B cell (primary cell): Measurements from ENCODE around the genes DIRAS2 and SYK.

DNA sequence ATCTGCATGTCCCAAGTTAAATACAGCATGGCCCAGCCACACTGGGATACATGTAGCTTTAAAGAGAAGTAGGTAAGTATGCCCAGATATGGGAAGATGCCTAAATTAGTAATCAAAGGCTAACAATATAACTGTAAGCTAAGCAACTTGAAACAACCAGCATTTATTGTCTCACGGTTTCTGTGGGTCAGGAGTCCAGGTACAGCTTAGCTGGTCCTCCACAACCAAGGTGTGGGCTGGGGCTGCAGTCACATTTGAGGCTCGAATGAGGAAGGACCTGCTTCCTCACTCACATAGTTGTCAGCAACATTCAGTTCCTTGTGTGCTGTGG, 29.0 kb upstream of the SEMA4D start:
- PRO-cap = no peak
- CAGE, long polyA plus RNA = no peak

- PRO-cap = no peak
- CAGE, long polyA plus RNA = no peak
Measured at GRCh38 chr9:89664787-89665393, 60.1 kb downstream of the GADD45G start.

GRCh38 chr9:89676191-89676585, 71.4 kb downstream of the GADD45G start:
- PRO-cap = no peak
- CAGE, long polyA plus RNA = no peak

DNA sequence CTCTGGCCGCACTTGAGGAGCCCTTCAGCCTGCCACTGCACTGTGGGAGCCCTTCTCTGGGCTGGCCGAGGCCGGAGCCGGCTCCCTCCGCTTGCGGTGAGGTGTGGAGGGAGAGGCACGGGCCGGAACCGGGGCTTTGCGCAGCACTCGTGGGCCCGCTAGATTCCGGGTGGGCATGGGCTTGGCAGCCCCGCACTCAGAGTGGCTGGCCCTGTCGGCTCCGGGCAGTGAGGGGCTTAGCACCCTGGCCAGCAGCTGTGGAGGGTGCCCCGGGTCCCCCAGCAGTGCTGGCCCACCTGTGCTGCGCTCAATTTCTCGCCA, 76.1 kb downstream of the GADD45G start:
- PRO-cap = no peak
- CAGE, long polyA plus RNA = no peak

DNA sequence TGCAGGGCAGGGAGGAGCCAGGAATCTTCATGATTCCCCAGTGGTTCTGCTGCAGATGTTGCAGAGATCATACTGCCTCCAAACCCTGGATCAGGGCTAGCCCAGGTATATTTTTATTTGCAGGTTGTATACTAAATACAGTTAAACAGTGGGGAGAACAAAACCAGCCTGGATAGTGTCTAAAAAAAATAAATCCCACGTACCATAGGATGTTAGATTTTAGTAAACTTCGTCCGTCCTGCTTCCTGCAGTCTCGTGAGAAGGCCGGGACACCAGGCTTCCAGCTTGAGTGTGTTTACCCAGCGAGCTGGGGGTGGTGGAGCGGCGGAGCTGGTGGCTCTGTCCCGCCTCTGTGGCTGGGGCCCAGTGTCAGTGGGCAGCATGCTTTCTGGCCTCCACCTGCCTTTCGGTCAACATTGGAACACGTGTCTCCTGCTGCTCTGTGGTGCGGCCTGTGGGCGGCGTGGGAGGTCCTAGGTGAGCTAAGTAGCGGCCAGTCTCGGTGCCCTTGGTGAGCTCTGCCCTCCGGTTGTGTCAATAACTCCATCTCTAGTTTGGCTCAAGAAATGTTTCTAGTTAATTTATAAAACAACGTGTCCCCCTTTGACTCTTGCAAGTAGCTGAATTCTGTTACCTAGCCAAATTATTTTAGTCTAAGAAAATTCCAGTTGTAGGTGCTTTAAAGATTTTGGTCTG, 125.8 kb downstream of the GADD45G start:
- PRO-cap = no peak
- CAGE, long polyA plus RNA = no peak

DNA sequence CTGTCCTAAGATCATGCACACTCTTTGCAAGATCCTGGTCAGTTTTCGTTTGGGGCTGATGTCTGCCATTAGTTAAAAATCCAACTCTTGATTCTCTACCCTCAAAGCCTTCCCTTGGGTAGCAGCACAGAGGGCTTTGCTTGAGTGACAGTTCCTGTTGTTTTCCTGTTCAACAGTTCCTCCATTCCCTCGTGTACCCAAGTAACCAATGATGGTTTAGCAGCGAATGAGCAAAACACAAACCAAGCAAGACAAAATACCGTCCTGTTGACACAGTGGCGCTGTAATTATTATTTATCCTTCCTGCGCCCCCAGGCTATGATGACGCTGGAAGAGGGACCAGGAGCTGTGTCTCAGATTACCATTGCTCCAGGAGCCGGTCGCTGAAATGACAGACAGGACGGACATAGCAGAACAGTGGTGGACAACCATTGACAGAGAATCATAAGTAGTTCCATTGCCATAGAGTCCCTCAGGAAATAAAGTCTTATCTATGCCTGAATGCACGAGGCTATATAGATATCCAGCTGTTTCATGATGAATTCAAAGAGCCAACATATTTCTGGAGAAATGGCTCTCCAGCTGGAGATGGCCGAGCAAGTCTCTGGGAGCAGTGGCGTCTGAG, 154.8 kb downstream of the GADD45G start:
- PRO-cap = no peak
- CAGE, long polyA plus RNA = no peak

- PRO-cap = no peak
- CAGE, long polyA plus RNA = no peak
Measured at GRCh38 chr9:89844511-89845146, 239.8 kb downstream of the GADD45G start.

GRCh38 chr9:89923759-89924559, 319.1 kb downstream of the GADD45G start:
- PRO-cap = no peak
- CAGE, long polyA plus RNA = no peak

- PRO-cap = no peak
- CAGE, long polyA plus RNA = no peak
Measured at GRCh38 chr9:89929803-89930710, 325.2 kb downstream of the GADD45G start.

DNA sequence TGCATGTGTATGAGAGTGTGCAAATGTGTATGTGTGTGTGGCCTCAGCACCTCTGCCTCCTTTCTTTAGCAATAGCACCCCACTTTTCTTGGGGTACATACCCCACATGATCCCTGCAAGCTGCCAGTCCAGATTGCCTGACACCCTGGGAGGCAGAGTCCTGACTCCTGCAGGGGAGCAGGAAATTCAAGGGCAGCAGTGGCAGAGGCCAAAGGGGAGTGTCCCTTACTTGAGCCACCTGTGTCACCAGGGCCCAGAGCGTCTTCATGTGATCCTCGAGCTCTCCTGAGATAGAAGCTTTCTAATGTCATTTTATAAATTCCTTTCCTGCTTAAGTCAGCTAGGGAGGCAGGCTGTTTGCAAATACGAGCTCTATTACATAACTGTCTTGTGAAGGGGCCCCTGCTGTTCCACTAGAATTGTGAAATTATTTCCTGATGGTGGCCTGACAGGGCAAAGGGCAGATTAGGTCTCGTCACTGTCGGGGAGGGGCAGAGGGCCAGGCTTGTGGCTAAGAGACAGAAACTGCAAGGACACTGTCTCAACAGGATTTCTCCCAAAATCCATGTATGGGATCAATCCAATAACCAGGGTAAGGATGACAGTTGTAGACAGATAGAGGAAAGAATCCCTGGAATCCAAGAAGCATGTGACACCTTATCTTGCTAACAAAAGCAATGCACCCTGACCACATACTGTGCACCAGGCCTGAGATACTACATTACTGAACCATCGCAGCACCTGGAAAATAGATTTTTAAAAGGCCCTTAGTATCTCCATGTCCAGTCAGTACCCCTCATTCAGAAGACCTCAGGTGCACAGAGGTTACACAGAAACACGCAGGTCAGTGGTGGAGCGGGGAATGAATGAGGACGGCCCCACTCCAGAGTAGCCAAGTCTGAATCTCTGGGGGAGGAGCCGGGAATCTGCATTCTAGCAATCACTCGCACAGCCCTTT, 389.4 kb downstream of the GADD45G start:
- PRO-cap = no peak
- CAGE, long polyA plus RNA = no peak

GRCh38 chr9:89996147-89996587, 391.4 kb downstream of the GADD45G start:
- PRO-cap = no peak
- CAGE, long polyA plus RNA = no peak

DNA sequence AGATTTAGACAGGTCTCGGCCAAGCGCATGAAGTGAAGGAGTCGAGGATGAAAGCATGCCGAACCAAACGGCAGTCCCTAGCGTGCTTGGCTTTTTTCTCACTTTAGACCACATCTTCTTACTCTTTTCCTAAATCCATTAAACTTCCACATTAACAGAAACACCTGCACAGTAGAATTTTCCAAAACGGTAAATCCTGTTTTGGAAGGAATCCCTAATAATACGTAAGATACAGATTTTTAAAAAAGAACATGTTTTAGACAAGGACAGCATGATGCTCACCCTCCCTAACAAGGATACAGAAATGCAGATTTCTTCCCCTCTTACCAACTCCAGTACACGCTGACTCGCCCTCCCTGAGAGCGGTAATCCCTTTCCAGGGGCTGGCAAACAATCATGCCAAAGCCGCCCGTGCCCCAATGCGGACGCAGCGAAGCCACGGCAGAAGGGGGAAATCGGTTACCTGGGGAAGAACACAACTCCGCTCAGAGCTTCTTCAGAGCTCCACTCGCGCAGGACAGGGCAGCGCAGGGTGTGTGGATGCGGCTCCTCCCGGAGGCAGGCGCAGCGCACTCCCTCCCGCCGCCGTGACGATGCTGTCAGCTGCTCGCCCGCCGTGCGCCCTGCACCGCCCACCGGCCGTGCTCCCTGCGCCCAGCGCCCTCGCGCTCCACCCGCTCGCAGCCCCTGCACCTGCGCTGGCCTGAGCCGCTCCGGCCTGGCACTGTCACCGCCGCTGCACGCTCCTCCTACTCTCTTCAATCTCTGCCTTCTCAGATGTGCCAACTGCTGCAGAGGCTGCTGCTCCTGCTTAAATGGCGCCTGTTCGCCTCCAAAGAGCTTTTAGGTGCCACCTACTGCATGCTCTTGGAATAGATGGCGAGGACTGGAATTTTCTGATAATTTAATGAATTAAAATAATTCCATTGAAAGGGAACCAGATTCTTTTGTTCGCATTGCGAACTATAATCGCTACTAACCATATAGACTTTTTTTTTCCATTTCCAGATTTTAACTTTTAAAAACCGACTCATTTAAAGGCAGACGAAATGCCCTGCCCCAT, at the start of gene DIRAS2:
Gene DIRAS2 (minus strand): TSS at position 536 of the 1,063 bp plus-strand sequence.
- PRO-cap = no peak
- CAGE, long polyA plus RNA = no peak

DNA sequence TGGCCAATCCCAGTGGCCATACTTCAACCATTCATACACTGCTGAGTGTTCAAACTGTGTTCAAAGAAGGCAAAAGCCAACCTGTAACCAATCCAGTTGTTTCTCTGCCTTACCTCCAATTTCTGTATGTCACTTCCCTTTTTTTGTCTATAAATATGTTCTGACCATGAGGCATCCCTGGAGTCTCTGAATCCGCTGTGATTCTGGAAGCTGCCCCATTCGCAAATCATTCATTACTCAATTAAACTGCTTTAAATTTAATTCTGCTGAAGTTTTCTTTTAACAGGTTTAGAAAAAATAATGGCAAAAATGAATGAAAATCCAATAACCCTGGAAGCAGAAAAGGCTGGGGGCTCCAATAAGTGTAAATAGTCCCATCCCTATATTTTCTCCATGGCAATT, 1.1 kb upstream of the SYK start:
- PRO-cap = no peak
- CAGE, long polyA plus RNA = no peak

DNA sequence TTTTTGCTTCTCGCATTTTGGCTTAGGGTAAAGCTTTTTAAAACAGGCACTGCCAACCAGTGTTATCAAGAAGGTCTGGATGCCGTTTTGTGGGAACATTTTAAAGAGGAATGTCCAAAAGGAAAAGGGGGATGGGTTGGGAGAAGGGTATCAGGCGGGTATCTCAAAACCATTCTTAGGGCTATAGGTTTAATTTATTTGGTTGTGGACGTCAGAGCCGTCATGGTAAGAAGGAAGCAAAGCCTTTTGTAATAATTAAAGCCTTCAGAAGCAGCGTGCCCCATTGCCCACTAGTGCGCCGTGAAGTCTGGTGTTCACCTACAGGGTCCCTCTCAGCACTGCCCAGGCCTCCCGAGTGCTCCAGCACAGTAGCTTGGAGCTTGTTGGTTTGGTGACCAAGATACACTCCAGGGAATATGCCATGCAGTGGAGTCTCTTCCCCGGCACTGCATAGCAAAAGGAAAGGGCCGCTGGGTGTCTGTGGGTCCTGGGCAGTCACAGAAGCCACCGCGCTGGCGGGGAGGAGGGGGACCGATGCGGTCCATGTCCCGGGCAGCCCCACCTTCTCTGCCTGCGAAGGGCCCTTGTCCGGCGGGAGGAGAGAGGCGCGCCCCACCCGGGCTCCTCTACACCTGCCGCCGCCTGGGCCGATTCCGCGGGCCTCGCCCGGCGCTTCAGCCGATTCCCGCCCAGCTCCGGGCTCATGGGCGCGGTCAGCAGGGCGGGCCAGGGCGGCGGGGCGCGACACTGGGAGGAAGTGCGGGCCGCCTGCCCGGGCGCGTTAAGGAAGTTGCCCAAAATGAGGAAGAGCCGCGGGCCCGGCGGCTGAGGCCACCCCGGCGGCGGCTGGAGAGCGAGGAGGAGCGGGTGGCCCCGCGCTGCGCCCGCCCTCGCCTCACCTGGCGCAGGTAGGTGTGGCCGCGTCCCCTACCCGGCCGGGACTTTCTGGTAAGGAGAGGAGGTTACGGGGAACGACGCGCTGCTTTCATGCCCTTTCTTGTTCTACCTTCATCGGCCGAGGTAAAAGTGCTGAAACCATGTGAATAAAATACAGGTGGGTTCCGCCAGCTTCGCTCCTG, at the start of gene SYK:
Gene SYK (plus strand): TSS at position 834 of the 1,079 bp plus-strand sequence.
- PRO-cap = unidirectional peak, plus-strand start at position 283 of the sequence; bidirectional peak, plus-strand start at position 834 of the sequence, minus-strand start at position 664 of the sequence; bidirectional peak, plus-strand start at position 959 of the sequence, minus-strand start at position 901 of the sequence
- CAGE, long polyA plus RNA = start-site peak on the plus strand centred at position 877 of the sequence, 165 bp wide, 633 and 794 reads in 2 replicates

DNA sequence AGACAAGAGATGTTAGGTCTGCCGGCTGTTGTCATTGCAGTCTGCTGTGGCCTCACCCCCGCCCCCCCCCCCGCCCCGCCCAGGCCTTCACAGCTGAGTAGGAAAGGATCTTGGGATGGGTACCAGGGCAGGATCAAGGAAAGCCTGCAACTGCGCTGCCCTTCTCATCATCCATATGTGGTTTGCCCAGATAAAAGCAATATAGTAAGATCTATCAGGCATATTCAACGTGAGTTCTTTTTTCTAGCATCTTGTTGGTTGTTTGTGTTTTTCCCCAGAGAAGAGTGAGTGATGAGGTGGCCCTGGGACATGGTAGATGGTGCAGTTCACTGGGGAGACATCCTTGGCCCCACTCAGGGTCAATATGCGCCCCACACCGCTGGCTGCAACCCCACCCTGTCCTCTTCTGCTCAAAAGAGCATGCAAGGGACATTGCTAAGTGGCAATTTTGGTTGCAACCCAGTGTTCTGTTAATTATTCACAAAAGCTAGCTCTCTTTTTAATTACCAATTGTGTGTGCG, 26.6 kb downstream of the SYK start:
- PRO-cap = no peak
- CAGE, long polyA plus RNA = no peak

DNA sequence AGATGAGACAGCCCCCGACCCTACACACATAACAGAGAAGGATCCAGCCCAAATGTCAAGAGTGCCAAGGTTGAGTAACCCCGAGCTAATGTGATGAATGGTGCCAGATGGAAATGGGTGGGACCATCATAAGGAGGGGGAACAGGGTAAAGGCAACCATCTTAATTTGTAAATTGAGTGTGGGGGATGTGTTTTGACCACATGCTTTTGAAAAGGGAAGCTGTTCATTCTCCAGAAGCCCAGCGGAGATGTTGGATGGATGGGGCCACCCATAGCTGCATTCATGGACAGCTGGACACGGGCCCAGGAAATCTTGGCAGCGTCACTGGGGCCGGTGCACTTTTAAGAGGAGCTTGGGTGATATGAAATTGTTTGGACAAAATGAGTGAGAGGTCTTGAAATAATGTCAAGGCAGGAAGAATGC, 33.5 kb downstream of the SYK start:
- PRO-cap = no peak
- CAGE, long polyA plus RNA = no peak

DNA sequence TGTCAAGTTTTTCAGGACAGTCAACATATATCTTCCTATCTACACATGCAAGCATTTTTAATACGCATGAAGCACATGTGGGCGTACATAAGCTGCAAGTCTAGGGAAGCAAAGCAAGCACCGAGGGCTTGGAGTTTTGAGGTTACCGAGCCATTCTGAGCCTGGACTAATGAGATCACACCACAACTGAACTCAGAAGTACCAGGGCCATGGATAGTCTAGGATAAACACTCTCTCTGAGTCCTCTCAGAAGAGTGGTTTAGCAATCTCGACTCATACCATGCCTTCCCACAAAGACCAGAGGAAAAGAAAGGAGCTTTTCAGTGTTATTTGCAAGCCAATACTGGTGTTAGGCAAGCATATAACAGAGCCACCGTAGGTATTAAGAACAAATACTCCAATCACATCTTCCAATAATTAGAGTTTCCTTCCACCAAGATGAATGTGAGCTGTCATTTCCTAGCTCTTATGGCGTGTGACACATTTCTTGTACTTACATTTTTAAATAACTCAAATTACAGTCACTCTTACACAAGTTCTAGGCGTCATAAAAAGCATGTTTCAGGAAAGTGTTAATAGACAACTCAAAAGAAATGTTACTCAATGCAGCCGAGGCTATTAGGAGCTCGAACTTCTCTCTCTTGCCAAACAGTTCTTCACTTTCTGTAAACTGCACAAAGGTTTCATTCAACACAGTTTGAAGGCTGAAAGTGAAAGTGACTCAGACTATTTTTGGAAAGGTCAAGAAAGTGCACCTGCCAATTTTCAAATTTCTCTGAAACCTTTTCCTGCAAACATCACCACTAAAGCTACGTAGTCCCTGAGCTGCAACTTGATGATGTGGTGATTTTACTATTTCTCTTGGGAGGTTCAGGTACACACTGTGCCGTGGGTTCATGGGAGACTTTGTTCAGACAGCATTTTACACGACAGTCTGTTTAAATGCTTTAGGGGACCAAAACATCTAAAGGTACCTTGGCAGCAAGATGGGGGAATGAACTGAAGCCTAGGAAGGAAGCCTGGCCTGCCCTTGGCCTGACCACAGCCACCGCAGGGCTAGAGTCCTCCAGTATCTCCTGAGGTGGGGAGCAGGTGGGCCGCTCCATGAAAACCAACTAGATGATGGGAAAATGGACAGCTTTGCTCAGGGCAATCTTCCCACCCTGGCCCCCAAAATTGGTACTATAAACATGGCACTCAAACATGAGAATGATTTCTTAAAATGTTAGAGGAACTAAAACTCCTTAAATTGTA, 153.8 kb downstream of the AUH start:
- PRO-cap = no peak
- CAGE, long polyA plus RNA = no peak

DNA sequence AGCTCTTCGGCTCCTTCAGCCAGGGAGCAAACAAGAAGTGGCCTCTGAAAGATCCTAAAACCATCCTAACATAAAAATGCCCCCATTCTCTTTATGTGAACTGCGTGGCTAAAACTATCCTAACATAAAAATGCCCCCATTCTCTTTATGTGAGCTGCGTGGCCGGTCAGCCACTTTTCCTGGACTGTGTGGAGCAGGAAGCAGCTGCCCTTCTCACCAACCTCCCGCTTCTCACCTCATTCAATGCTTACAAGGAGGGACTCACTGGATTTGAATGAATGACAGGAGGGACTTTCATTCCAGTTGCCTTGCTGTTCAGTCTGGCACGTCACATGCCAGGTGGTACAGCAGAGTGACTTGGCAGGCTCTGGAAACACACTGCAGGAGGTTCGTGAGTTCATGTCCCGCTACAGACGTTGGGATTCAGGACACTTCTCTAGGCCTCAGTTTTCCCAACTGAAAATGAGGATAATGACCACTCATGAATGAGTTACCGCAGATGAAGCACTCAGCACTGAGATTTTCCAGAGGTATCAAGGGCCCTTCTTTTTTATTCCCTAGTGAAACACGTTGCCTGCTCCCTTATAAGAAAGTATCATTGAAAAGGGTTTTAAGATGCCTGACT, 60.2 kb upstream of the NFIL3 start:
- PRO-cap = no peak
- CAGE, long polyA plus RNA = no peak

DNA sequence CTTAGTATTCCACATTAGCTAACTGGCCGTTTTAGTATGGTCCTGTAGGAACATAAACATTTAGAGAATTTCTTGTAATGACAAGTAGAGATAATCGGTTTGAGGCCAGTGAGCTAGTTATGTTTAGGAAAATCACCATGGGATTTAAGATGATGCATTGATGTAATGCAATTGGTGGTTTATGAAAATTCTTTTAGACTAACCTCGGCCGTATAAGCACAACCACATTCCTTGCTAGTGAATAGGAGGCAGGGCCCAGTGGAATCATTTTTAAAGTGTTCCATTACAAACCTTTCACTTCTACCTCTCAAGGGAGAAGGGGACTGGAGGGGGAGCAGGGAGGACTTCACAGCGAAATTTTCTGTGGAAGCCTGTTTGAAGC, 71.8 kb upstream of the NFIL3 start:
- PRO-cap = no peak
- CAGE, long polyA plus RNA = no peak

DNA sequence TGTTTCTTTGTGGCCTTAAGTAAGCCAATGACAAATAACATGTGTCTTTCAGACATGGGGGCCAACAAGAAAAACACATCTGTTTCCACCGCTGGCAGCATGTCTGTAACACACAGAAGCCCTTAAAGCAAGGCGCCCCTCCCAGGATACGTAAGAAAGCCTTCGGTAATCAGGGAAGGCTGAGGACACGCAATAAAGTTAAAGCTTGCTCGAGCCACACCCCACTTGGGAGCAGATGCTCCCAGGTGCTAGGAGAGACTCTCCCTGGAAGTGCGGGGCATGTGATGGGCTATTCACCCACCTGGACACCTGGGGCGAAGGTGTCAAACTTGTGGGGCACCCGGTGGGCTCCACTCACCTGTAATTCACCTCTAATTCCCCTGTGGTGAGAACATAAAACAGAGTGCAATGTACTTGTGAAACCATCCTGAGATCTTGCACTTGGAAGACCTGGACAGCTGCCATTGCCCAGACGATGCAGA, 125.0 kb downstream of the ROR2 start:
- PRO-cap = no peak
- CAGE, long polyA plus RNA = no peak